ENCODE measurements around a stretch of chr18.

DNA sequence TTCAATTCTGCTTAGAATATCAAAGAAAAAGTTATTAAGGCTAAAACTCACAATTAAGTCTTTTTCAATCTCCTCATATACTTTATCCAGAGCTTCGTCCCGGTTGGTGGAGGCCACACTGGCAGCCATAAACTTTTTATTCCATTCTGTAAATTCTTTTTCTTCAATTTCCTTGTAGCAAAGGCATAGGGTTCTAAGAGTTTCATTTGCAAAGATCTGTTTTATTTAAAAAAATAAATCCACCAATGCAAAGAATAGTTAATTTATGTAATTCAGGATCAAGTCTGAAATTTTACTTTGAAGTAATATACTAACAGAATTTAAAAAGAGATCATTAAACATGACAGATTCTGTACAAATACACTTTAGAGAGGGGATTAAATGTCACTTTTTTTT, 47.6 kb upstream of the NARS1 start:
- PRO-cap, 2 experiments: no peak in any of the 2 experiments
- RAMPAGE, long total RNA, 5 experiments: no peak in any of the 5 experiments

- PRO-cap, 2 experiments: peak in 1 of 2 experiments; most common minus-strand start chr18:57793590 (in 1)
- RAMPAGE, long total RNA, 5 experiments: no peak in any of the 5 experiments
Measured at GRCh38 chr18:57793397-57794275, 9.5 kb downstream of the ATP8B1 start.

DNA sequence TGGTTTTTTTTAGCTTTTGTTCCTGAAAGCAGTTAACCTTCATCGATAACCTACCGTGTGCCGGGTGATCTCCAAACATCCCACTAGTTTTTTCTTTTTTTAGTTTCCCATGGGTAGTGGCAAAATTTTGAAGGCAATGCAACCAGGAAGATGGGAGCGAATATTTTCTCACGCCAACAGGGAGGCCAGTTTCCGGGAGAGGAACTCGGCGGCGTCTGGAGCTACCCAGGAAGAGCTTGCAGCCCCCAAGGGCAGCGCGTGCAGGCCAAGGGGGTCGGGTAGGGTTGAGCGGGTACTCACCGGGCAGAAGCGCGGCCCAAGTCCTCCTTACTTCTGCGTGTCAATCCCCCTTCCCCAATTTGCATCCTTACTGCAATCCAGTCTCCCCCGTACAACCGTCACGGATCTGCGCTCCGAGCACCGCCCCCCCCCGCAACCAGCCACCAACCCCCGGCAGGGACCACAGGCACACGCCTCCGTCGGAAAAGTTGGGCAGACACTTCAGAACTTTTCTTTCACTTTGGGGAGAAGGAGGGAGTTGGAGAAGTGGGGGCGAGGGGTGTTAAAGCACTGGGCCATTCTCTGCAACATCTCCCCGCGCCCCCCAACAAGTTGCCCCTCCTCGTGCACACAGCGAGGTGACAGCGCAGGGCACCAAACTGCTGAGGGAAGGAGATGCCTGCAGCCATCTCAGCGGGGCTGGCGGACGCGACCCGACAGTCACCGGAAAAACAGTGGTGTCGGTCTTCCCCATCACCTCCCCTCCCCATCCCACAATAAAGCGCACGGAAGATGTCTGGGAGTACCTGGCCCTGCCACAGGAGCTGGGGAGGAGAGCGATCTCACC, 1.3 kb downstream of the ATP8B1 start:
- PRO-cap, 2 experiments: peak in 2 of 2 experiments; most common plus-strand start position 473 of the sequence (in 2); most common minus-strand start position 361 of the sequence (in 1)
- RAMPAGE, long total RNA, 5 experiments: no peak in any of the 5 experiments

DNA sequence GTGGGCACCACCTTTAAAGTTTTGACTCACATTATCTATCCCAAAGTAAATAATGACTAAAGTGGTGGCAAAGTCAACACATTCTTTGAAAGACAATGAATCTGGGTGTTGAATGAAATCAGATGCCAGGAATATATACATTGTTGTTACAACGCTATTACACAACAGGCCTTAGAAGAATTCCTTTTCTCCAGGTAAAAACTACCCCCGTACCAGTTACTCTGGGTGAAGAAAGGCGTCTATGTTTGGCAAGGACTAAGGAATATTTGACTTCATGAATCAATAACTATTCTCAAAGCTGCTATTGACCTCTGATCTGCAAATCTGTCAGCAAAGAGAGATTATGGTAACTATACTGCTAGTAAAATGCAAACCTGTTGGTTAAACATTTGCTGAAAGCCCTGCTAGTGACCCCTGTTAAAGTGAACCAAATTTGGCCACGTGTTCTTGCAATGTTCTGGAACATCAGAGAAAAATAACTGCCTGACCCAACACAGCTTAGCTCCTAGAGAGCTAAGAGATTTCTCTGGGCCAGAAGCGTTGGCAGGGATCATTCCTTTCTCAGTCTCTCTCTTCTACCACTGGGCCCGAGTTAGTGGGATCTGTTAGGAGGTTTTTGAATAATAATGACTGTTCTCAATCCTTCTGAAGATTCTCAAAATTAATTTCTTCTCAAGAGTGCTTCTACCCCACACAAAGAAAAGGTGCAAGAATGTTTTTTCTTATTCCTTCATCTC, 30.3 kb upstream of the NEDD4L start:
- PRO-cap, 2 experiments: no peak in any of the 2 experiments
- RAMPAGE, long total RNA, 5 experiments: no peak in any of the 5 experiments

DNA sequence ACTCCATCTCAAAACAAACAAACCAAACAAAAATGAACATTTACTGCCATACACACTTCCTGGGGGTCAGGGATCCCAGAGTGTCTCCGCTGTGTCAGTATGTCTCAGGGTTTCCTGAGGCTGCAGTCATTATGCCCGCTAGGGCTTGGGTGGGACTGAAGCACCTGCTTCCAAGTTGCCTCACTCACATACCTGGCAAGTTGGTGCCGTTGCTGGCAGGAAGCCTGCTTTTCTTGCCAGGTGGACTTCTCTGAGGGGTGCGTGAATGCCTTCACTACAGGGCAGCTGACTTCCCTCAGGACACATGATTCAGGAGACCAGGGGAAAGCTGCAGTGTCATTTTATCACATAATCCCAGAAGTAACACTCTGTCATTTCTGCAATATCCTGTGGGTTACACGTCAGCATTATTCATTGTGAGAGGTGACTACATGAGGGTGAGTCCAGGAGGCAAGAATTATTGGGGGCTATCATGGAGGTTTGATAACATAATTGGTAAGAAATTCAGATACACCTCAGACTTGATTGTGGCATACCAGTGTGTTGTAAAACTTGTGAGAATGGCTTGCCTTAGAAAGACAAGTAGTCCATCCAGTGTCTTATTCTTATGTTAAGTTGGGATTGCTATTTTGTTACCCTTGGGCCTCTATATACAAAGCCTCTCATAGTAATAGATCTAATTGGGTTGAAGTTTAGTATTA, 44.0 kb downstream of the NEDD4L start:
- PRO-cap, 2 experiments: no peak in any of the 2 experiments
- RAMPAGE, long total RNA, 5 experiments: no peak in any of the 5 experiments

- PRO-cap, 2 experiments: peak in 2 of 2 experiments; most common plus-strand start chr18:58195707 (in 2); most common minus-strand start chr18:58195474 (in 2)
- RAMPAGE, long total RNA, 5 experiments: no peak in any of the 5 experiments
Measured at GRCh38 chr18:58195092-58196121, 151.4 kb downstream of the NEDD4L start.

GRCh38 chr18:58223567-58224729, 179.9 kb downstream of the NEDD4L start:
- PRO-cap, 2 experiments: peak in 2 of 2 experiments; most common plus-strand start chr18:58224301 (in 1); most common minus-strand start chr18:58224115 (in 1)
- RAMPAGE, long total RNA, 5 experiments: no peak in any of the 5 experiments

- PRO-cap, 2 experiments: peak in 1 of 2 experiments; most common plus-strand start chr18:58225136 (in 1); most common minus-strand start chr18:58225197 (in 1)
- RAMPAGE, long total RNA, 5 experiments: no peak in any of the 5 experiments
Measured at GRCh38 chr18:58225069-58225391, 181.0 kb downstream of the NEDD4L start.

GRCh38 chr18:58381634-58382124, 247.2 kb downstream of the ALPK2 start:
- PRO-cap, 2 experiments: no peak in any of the 2 experiments
- RAMPAGE, long total RNA, 5 experiments: no peak in any of the 5 experiments

DNA sequence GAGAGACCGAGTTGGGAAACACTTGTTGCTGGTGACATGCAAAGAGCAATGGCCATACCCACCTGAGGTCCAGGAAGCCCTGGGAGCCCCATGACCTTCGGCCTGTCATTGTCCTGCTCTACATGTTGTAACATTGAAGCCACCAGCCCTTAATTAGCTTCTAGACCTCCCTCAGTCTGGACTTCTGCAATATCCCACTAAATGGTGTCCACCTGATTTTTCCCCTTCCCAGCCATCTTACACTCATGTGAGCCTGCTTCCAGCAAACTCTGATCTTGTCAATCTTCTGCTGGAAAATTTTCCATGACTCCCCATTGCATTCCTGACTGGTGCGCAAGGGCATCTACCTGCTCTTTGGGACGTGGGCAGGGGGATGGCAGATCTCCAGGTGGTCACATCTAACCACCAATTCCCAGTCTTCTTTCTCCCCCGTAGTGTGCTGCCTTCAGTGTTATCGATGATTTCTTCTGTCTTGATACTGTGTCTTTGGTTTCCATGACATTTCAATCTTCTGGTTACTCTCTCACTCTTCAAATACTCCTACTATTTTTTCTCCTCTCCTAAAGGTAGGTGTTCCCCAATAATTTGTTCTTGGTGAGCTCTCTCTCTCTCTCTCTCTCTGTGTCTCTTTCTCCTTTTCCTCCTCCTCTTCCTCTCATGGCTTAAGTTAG, 220.7 kb downstream of the ALPK2 start:
- PRO-cap, 2 experiments: no peak in any of the 2 experiments
- RAMPAGE, long total RNA, 5 experiments: no peak in any of the 5 experiments

- PRO-cap, 2 experiments: no peak in any of the 2 experiments
- RAMPAGE, long total RNA, 5 experiments: no peak in any of the 5 experiments
Measured at GRCh38 chr18:58414739-58415393, 214.0 kb downstream of the ALPK2 start.

DNA sequence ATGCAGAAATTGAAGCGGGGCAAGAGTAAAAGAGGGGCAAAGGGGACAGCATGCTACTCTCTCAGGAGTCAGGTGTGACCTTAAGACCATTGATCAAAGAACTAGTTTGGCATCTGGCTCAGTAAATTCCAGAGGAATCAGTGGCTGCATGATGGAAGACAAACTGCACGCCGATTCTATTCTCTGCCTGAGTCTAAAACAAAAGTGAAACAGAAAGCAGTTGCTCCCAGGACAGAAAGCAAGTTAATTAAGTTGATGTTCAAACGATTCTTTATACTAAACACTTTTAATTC, 190.3 kb downstream of the ALPK2 start:
- PRO-cap, 2 experiments: no peak in any of the 2 experiments
- RAMPAGE, long total RNA, 5 experiments: no peak in any of the 5 experiments

DNA sequence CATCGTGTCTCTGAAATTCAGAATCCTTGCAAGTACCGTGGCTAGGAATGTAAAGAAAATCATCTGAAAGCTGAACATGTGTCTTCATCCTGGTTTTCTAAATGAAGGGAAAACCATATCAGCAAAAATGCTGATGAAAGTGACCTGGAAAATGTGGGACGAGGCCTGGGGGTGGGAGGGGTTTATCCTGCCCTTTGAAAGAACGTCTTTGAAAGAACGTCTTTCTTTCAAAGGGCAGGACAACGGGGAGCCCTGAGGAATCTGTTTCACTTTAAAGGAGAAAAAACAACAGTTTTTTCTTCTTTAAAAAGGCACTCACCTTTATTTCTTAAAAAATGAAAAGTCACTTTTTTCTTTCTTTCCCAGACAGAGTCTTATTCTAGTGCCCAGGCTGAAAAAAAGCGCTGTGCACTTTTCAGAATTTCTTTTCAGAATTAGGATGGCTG, 185.2 kb downstream of the ALPK2 start:
- PRO-cap, 2 experiments: no peak in any of the 2 experiments
- RAMPAGE, long total RNA, 5 experiments: no peak in any of the 5 experiments

GRCh38 chr18:58525887-58526687, 102.8 kb downstream of the ALPK2 start:
- PRO-cap, 2 experiments: no peak in any of the 2 experiments
- RAMPAGE, long total RNA, 5 experiments: no peak in any of the 5 experiments

GRCh38 chr18:58650033-58650469, 21.2 kb upstream of the ALPK2 start:
- PRO-cap, 2 experiments: no peak in any of the 2 experiments
- RAMPAGE, long total RNA, 5 experiments: no peak in any of the 5 experiments

GRCh38 chr18:58779999-58780520, 84.6 kb upstream of the ZNF532 start:
- PRO-cap, 2 experiments: no peak in any of the 2 experiments
- RAMPAGE, long total RNA, 5 experiments: no peak in any of the 5 experiments

- PRO-cap, 2 experiments: no peak in any of the 2 experiments
- RAMPAGE, long total RNA, 5 experiments: no peak in any of the 5 experiments
Measured at GRCh38 chr18:58865042-58865529, 409 bp downstream of the ZNF532 start.

DNA sequence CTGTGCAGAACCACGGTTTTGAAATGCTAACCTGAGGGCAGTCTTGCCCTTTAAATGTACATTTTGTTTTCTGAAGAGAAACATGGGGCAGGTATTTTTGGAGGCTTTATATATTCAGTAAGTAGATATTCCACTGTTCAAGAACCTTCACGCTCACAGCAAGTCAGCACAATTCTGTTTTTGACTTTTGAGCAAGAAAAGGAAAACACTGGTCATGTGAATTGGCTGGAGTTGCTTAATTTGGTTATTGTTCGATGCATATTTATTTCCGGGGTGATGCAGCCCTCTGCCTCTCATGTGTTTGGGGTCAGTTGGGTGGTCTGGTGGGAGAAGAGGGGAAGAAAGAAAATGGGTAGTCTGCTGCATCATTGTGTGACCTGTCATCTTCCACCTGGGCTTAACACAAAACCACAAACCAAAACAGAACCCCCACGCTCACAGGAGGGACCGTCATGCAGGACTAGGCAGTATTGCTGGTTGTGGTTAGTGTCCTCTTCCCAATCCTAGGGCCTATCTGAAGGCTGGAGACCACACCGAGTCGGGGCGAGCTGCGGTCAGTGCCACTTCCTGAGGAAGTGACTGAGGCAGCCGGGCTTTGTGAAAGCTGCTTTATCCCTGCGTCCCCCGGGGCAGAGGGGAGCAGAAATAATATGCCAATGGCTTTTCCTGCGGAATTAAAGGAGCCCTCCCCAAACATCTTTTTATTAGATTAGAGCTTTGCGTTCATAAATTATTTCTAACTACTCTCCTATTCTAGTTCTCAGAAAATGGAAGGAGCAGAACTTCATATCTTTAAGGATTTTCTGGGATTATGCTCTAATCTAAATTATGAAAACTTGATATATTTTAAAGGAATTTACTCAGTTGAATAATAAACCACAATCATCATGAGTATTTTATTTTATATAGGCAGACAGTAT, 22.8 kb downstream of the ZNF532 start:
- PRO-cap, 2 experiments: peak in 1 of 2 experiments; most common minus-strand start position 516 of the sequence (in 1)
- RAMPAGE, long total RNA, 5 experiments: no peak in any of the 5 experiments

DNA sequence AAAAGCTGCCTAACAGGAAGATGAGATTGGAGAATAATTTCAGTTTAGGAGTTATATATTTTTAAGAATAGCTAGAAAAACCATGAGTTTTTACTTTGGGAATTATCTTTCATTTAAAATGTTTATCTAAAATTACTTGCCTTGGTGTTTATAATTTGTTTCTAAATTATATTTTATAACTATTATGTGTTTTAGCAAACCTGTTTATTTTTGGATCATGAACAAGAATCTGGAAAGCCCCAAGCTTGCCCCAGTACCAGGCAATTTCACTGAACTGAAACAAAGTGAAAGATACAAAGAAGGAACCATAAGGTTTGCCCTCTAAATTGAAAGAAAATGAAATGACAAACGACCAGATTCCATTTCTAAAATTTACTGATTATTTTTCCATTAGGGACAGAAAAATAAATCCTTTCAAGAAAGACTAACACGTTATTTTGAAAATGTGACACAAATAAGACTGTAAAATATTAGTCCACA, 101.6 kb downstream of the ZNF532 start:
- PRO-cap, 2 experiments: no peak in any of the 2 experiments
- RAMPAGE, long total RNA, 5 experiments: no peak in any of the 5 experiments

DNA sequence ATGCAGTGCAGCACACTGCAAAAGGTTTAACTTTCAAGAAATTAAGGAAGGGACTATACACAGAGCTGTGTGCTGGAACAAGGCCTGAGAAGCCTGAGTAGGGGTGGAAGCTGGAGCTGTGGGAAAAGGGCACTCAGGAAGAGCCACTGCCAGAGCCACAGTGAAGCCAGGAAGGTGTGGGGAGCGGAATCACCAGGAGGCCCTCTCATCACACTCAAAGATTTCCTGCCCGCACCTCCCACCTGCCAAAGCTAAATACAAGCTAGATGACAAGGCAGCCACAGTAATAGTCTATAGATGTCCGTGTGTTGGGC, 126.0 kb downstream of the ZNF532 start:
- PRO-cap, 2 experiments: no peak in any of the 2 experiments
- RAMPAGE, long total RNA, 5 experiments: no peak in any of the 5 experiments